ENCODE data around the gene SLC17A3.

DNA sequence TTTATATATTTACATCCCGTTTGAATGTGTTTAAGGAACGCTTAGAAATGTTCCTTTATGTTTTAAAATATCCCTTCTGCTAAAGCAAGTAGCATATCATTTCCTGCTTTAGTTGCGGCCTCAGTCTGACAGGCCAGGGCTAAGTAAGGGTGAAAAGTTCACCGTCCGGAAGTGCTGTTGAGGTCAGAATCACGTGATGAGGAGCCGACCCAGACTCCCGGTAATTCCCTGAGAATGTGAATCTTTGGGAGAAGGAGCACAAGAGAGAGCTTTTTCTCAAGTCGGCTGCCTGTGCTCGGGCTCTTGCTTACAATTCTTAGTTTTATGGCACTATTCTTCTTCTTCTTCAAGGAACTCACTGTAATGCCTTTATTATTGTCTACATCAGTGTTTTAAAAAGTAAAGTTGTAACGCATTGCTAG is 309.4 kb downstream of the PRL start:
- PRO-cap = bidirectional peak, plus-strand start at position 239 of the sequence, minus-strand start at position 127 of the sequence
- RRBS = 27% methylated on average over 2 of the region's 11 CpGs

- PRO-cap = no peak
- RRBS = no CpG with 5 or more reads among the region's 9 CpGs
Measured at GRCh38 chr6:22827886-22828858, 258.8 kb downstream of the HDGFL1 start.

DNA sequence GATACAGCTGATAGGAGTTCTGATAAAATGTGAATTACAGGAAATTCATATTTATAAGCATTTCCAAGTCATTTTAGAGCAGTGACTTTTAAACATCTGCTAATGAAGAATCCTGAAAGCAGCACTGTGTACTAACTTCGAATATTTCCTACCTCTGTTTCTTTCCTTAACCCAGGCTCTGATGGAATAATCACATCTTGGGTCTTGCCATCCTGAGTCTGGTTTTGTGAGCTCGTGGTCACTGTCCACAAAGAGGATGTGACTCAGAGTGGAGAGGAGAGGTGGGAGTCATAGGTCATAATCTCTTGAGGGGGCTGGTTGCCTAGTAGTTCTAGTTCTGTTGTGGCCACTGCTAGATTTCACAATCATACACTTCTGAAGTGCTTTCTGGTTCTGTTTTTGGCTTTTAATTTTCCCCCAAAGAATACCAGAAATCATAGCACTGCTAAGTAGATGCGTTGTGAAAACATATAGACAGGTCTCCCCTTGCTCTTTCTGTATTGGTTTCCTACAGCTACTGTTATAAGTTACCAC is 102.6 kb downstream of the NRSN1 start:
- PRO-cap = no peak
- RRBS = no CpG with 5 or more reads among the region's 3 CpGs

- PRO-cap = bidirectional peak, plus-strand start at chr6:24401691, minus-strand start at chr6:24401642
- RRBS = no CpG with 5 or more reads among the region's 6 CpGs
Measured at GRCh38 chr6:24401461-24402043, 1.2 kb upstream of the MRS2 start.

- PRO-cap = no peak
- RRBS = no CpG with 5 or more reads among the region's 4 CpGs
Measured at GRCh38 chr6:24718545-24718888, 437 bp downstream of the C6orf62 start.

- PRO-cap = no peak
- RRBS = no CpG with 5 or more reads among the region's 6 CpGs
Measured at GRCh38 chr6:24865233-24865579, 66.5 kb upstream of the ARMH2 start.

DNA sequence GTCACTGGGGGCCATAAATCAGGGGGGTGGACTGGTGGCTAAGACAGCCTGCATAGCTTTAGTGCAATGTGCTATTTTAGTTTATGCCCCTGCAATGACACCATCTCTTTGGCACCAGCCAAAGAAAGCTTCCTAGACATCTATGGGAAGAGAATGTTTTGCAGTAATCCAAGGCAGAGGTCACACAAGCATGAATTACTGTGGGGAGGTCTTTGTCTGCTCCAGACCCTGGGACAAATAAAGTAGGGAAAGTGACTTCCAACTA is 5.4 kb downstream of the RIPOR2 start:
- PRO-cap = no peak

DNA sequence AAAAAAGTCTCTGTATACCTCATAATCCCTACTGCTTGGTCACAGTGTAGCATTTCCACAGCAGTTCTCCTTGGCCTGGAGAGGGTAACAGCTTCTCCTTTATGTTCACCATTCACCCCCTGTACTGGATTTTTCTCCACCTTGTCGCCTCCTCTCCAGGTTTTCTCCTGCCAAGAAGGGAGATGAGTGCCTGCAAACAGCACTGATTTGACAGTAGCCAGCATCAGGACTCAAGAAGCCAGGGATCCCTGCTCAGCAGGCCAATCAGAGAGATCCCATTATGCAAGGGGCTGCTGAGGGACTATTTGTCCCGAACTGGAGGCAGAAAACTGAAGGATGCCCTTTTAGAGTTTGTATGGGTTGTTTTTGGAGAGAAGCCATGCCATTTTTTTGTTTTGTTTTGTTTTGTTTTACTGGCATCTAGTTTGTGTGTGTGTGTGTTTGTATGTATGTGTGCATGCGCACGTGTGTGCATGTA is 68.6 kb upstream of the RIPOR2 start:
- PRO-cap = no peak
- RRBS = no CpG with 5 or more reads among the region's 4 CpGs

- PRO-cap = no peak
- RRBS = no CpG with 5 or more reads among the region's 1 CpG
Measured at GRCh38 chr6:25040929-25041504, 105.3 kb upstream of the RIPOR2 start.

GRCh38 chr6:25053673-25054554 is 118.2 kb upstream of the RIPOR2 start:
- PRO-cap = no peak
- RRBS = no CpG with 5 or more reads among the region's 5 CpGs

DNA sequence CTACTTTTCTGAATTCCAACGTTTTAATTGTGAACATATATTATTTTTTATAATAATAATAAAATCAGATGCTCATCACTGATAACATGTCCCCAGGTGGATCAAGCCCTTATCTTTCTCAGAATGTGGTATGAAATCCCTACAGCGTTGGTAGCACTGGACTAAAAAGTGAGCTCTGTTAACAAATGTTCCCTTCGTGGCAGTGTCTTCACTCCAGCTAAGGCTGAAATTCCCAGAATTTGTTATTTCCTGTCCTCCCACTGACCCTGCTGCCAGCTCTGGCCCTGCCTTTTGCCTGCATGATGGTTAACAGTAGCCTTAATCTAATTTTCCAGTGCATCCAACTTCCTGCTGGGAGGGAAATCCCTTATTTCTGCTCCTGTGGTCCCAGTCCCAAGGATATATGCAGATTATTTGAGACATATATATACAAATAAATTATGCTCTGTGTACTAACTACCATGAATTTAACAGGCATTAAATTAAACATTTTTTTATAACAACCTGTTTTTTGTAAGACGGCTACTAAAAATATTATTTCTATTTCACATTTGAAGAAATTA is 157.2 kb upstream of the CARMIL1 start:
- PRO-cap = no peak
- RRBS = no CpG with 5 or more reads among the region's 4 CpGs

DNA sequence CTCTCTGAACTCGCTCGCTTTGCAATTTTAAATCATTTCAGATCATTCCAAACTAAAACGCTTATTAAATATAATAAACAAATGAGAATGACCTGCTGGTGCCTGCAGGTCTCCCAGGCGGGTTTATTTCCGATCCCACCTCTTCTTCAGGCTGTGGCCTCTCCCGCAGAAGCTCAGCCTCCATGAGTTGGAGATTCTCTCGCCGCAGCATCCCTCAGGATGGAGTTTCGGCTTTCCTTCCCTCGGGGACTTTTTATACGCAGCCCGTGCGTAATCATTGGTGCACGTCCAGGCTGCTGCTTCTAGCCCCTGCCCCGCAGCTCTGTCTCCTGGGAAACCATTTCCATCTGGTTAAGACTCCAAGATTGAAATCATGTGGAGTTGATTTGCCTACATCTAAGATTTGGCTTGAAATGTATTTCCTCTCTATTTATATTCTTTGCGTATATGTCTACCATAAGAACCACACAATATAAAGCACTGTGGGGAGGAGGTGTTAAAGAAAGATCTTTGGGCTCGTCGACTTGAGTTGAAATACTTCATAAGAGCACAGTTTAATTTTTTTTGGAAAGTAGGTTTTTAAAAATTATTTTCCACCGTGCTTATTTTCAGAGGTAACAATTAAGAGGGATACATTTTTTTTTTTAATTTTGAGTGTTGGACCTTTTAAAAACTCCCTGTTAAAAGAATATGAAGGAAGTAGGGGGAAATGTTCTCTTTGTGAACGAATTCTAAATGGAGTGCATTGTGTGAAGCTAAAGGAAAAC is 46.6 kb upstream of the CARMIL1 start:
- PRO-cap = no peak
- RRBS = no CpG with 5 or more reads among the region's 20 CpGs

- PRO-cap = no peak
- RRBS = no CpG with 5 or more reads among the region's 4 CpGs
Measured at GRCh38 chr6:25280518-25280749, 1.3 kb downstream of the CARMIL1 start.

- PRO-cap = no peak
- RRBS = no CpG with 5 or more reads among the region's 7 CpGs
Measured at GRCh38 chr6:25366670-25367891, 87.9 kb downstream of the CARMIL1 start.

- PRO-cap = no peak
- RRBS = no CpG with 5 or more reads among the region's 3 CpGs
Measured at GRCh38 chr6:25866061-25866546, 7.9 kb downstream of the SLC17A3 start.

DNA sequence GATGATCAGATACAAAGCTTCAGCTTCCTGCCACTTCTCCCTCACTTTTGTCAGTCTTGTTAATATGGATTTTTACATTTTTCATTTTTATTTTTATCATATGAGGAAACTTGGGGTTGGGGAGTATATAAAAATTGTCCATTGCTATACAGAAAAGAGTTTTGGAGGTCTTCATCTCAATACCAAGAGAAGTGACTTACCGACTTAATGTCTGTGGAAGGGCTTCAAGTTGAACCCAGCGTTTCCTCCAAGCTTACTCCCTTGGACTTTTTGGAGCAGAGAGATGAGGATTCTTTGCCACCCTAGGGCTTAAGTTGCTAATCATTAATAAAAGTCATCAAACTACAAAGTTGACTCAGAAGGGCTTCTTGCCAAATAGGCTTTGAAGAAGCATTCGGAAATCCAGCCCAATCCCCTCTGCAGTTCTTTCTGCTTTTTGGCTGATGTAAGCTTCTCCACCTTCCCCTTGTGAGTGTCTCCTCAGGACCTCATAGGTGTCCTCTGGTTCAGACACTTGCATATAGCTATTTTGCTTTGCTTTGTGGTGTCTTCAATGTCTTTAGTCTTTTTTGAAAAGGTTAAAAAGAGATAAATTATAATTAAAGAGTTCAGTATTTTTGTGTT is at the start of gene SLC17A3:
TSS of gene SLC17A3 (minus strand) at position 277 of the 624 bp plus-strand sequence.
- PRO-cap = no peak
- RRBS = no CpG with 5 or more reads among the region's 3 CpGs

DNA sequence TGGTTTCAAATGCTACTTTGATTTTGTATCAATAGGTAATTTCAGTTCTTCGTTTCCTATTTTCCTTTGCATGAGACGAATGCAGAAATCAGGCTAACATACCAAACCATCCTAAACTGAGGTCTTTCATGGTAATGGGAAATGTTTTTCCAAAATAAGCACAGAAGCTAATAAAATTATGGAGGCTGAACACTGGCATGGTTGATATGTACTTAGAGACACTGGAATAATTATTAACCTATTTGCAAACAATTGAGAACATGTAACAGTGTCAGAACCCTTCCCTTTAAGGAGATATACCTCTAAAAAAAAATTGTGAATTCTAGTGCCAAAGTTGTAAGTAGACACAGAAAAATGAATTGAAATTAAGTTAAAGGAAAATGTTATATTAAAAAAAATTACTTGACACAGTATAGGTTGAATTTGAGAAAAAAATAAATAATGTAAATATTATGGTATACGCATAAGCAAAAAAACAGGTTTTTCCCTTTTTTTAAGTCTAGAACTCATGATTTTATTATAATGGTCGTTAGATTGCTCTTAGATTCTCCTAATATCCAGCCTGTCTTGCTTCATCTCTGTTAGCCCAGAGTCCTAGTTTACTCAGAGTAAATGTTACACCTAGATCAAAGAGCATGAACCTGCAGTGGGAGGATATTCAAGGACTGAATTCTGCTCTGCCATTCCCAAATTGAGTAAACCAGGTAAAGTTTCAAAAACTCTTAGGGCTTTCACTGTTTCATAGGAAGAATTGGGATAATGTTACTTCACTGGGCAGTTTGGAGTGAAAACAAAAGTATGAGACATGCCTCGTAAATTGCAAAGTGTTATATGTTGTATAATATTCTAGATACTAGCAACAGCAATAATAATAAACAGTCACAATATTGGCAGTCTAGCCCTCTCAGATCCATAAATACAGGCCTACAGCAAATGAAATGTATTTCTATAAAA is 1.7 kb downstream of the SLC17A2 start:
- PRO-cap = no peak
- RRBS = no CpG with 5 or more reads among the region's 5 CpGs

- PRO-cap = no peak
- RRBS = no CpG with 5 or more reads among the region's 4 CpGs
Measured at GRCh38 chr6:25931070-25931681, 685 bp upstream of the SLC17A2 start.

DNA sequence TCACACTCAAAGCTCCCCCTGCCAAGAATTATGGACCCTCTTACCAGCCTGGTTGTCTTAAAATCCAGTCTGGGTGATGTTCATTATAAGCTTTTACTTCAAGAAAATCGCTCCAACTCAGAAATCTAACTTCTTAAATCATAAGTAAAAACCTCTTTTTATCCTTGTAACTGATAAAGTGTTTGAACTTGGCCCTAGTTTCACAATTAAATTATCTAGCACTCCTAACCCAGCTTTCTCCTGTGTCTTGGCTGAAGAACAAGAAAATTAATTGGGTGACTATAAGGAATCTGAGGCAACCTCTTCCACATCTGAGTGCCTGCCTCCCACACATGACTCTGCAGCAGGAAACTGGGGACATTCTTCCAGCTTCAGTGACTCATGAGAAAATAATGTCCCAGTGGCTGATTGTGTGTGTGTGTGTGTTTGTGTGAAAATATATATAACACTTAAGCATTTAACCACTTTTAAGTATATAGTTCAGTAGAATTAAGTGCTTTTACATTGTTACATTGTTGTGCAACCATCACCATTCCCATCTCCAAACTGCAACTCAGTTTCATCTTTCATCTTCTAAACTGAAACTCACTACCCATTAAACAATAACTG is 8.5 kb downstream of the TRIM38 start:
- PRO-cap = no peak
- RRBS = no CpG with 5 or more reads among the region's 1 CpG

- PRO-cap = no peak
- RRBS = no CpG with 5 or more reads among the region's 6 CpGs
Measured at GRCh38 chr6:26044913-26045117, 369 bp upstream of the H3C3 start.

All from Caco-2 (cell line).